Mesenchymal stem cell of adipose (primary cell): ENCODE measurements around the genes RANGAP1 and WBP2NL.

DNA sequence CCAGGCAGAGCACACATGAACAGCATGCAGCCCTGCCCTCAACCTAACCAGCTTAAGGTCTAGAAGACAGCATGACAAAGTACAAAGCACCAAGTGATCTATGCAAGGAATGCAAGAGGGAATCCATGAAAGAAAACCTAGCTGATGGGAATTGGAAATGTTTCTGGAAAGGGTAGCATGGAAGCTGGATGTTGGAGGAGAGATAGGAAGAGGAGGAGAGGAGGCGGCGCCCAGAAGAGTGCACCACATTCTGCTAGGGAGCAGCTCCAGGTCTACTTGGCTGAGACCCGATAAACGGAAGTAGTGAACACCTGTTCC is 23.7 kb upstream of the L3MBTL2 start:
- CAGE, long polyA plus RNA = no peak

GRCh38 chr22:41261521-41262138 is 20.9 kb upstream of the CHADL start:
- CAGE, long polyA plus RNA = no peak

GRCh38 chr22:41274166-41274883 is 11.7 kb downstream of the RANGAP1 start:
- CAGE, long polyA plus RNA = no peak

DNA sequence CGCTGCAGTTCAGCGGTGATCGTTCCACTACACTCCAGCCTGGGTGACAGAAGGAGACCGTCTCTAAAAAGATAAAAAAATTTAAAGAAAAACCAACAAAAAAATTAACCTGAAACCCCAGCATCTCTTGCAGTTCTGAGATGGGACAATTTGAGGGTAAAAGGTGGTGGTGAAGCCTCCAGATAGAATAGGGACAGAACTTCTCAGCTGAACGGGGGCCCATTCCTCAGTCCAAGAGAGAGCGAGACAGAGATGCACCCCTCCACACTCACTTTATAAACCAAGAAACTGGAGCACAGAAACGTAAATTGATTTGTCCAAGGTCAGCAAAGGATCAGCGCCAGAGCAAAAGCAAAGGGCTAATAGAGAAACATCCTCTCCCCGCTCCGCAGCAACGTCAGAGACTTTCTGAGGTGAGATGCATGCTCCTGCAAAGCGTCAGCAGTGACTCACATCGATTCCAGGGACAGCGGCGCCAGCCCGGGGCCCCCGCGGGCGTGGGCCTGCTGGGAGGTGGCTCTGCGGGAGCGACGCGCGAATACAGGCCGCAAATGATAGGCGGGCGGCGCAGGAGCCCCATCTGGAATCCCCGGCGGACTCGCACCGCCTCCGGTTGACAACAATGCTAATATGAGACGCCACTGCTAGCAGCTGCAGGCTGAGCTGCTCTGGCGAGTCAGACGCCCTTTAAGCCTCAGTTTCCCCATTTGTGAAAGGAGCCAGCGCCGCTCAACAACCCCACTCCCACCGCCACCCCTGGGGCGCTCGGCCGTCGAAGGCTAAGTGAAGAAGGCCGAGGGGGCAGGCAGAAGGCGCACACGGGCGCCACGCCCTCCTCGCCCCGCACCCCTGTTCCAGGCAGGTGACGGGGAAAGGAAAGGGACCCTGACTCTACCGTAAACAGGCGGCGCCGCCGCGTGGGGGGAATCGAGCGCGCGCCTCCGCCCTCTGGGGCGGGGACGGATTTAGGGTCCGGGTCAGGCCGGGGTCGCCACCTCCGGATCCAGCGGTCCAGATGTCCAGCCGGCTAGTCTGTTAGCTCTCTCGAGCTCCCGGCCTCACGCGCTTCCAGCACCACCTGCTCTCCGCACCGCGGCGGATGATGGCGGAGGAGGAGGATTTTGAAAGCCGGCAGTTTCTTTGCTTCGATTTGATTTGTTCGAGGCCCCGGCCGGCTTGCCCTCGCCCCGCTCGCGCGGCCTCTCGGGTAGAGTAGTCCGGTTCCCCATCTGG is at the start of gene RANGAP1:
Gene RANGAP1 (minus strand): TSS at position 1,097 of the 1,233 bp plus-strand sequence.
- CAGE, long polyA plus RNA = no peak

DNA sequence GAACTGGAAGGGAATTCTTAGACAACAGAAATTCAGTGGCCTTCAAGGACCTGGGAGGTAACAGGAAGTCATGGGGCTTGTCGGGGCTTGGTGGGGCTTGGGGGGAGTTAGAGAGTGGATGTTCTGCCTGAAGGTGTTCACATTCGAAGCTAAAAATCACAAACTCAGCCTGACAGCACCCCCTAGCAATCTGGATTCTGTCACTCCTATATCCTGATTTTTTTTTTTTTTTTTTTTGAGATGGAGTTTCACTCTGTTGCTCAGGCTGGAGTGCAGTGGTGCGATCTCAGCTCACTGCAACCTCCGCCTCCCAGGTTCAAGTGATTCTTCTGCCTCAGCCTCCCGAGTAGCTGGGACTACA is 2.7 kb upstream of the RANGAP1 start:
- CAGE, long polyA plus RNA = no peak

- CAGE, long polyA plus RNA = no peak
Measured at GRCh38 chr22:41367851-41368944, 13.5 kb upstream of the TEF start.

GRCh38 chr22:41411416-41412236 is 29.9 kb downstream of the TEF start:
- CAGE, long polyA plus RNA = no peak

DNA sequence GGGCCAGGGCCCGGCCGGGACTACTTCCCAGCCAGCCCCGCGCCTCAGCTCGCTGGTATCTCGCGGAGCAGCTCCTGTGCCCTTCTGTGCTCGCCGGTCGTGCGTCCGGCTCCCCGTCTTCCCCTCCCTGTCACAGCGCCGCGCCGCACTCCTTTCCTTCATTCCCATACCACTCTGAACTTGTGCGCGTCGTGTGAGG is 192 bp upstream of the TOB2 start:
- CAGE, long polyA plus RNA = no peak

- CAGE, long polyA plus RNA = no peak
Measured at GRCh38 chr22:41515100-41515619, 29.1 kb downstream of the POLR3H start.

GRCh38 chr22:41636395-41636923 is 15.4 kb downstream of the XRCC6 start:
- CAGE, long polyA plus RNA = no peak

GRCh38 chr22:41832076-41833056 is 539 bp upstream of the SREBF2 start:
- CAGE, long polyA plus RNA = no peak

DNA sequence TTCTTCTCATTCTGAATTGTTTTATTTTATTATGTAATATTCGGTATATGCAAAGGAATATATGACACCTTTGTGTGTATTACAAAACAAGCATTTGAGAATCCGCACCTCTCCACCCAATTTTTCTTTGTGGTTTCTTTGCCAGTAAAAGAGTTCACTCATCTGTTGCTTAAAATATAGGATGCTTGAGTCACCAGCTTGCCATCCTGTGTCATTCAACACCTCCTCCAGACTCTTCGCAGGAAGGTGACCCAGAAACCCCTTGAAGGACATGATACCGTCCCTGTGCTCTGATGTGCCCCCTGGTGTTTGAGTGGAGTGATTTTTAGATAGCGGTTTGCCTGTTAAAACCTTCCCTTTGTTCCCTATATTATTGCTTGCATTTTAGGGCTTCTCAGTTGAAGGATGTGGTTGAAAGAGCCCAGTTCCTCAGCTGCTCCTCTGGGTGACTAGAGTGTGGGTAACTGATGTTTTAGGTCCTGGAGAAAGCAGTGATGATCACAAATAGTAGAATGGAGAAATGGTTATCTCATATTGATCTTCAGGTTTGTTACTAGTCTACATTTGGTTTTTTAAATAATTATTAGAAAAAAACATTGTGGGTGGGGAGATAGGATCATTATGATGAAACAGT is 24.7 kb downstream of the SREBF2 start:
- CAGE, long polyA plus RNA = no peak

DNA sequence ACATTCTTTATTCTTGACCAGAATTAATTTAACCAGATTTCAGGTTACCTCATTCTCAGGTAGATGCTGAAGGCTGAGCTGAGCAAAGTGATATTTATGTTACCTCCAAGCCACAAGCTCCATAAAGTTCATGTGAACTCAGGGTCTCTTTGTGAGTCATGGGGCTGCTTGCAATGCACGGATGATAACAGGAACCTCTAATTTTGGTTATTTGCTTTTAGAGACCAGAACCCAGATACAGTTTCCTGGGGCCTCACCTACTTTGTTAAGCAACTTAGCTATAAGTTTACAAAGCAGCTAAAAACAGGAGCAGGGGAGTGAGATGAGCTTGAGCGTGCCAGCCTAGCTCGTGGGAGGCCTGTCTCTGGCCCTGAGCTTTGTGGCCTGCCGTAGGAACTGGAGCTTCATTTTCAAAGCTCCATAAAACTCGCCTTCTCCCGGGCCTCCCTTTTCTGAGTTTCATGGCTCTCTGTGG is 29.2 kb downstream of the SREBF2 start:
- CAGE, long polyA plus RNA = no peak

DNA sequence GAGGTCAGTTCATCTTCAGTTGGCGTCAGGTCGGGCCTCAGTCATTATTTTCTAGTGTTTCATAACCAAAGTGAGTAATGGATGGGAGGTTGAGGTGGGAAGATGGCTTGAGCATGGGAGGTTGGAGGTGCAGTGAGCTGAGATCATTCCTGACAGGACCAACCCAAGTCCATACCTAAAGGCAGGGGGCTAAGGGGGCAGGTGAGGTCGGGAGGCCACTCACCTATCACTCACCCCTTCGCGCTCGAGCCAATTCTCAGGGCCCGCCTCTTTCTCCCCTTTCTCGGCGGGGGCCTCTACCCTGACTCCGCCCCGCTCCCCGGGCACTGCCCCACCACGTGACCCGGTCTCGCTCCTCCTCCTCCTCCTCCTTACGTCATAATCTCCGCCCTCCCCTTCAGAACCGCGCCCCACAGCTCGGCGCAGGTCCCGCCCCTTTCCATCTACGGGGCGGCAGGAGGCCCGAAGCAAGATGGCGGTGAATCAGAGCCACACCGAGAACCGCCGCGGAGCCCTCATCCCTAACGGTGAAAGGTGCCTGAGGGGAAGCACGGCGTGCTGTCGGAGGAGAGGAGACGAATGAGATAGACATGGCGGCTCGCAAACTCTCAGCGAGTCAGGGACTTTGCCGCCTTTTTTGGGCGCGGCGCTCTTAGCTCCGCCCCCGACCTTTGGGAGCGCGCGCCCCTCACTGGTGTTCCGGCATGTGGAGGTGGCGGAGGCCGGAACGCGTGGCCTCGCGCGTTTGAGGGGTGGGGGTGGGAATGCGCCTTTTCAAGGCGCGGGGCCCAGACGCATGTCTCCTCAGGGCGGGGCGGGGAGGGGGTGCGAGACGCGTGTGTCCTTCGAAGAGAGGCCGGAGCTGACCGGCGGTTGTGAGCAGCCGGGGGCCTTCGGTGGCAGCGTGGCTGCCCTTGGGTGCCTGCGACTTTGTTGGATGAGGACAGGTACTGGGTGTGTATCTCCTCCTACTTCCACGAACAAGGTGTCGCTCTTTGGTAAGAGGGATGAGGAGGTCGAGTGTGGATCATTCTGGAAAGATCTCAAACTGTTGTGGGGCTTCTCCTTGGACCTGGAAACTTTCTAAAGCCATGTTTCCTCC is at the start of gene WBP2NL:
Gene WBP2NL (plus strand): TSS at position 442 of the 1,102 bp plus-strand sequence.
- CAGE, long polyA plus RNA = no peak

DNA sequence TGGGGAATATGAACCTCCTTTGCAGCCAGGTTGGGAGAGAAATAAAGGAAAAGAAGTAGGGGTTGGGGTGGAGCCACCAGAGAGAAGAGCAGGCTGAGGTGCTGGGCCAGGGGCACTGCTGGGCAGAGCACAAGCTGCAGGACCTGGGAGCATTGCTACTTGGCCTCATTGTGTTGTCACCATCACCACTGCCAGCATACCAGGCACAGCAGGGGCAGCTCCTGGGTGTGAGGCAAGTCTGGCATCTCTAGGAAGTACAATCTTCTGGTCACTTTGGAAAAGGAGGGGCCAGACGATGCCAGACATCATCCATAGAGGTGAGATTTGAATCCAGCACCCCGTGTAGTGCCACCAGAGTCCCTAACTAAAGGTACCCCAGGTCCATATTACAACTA is 11.2 kb downstream of the NAGA start:
- CAGE, long polyA plus RNA = no peak

GRCh38 chr22:42082289-42082788 is 2.8 kb downstream of the SMDT1 start:
- CAGE, long polyA plus RNA = no peak

- CAGE, long polyA plus RNA = no peak
Measured at GRCh38 chr22:42160806-42161736, 30.5 kb upstream of the CYP2D6 start.

GRCh38 chr22:42180298-42181239 is 50.0 kb upstream of the CYP2D6 start:
- CAGE, long polyA plus RNA = no peak

- CAGE, long polyA plus RNA = no peak
Measured at GRCh38 chr22:42313854-42314220, 43.4 kb upstream of the TCF20 start.

GRCh38 chr22:42317989-42318757 is 47.7 kb upstream of the TCF20 start:
- CAGE, long polyA plus RNA = no peak